Bronchial lymph node (tissue), 1 donor: ENCODE results near the gene FARP1.

DNA sequence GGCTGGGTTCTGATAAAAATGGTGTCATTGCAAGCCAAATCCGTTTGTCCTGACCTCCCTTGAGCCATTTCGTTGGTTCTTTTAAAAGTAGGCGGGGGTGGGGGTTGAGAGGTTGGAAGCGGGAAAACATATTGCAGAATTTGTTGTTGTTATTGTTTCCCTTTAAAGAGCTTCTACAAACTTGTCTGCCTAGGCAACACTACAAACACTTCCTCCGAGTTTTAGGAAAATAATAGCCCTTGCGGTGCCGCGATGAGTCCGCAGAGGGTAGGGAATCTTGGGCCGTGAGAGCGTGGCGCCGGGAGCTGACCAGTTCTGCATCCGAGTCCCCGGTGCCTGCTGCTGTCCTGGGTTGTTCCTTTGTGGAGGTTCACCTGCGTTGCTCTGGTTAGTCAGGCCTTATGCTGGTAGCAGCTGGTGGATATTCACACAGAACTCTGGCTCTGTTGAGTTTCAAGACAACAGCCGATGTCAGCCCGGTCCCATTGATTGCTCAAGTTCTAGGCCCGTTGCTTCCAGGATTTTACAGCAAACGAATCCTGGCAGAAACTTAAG is 941 bp downstream of the CLDN10 start:
- PRO-cap, result no peak

- PRO-cap, result no peak
Observed at GRCh38 chr13:95629785-95630416, 14.6 kb downstream of the DZIP1 start.

- PRO-cap, result bidirectional peak, plus-strand start at chr13:95676486, minus-strand start at chr13:95676395; bidirectional peak, plus-strand start at chr13:95676607, minus-strand start at chr13:95676583; bidirectional peak, plus-strand start at chr13:95677155, minus-strand start at chr13:95676939
Observed at GRCh38 chr13:95676017-95677079, 591 bp upstream of the DNAJC3 start.

DNA sequence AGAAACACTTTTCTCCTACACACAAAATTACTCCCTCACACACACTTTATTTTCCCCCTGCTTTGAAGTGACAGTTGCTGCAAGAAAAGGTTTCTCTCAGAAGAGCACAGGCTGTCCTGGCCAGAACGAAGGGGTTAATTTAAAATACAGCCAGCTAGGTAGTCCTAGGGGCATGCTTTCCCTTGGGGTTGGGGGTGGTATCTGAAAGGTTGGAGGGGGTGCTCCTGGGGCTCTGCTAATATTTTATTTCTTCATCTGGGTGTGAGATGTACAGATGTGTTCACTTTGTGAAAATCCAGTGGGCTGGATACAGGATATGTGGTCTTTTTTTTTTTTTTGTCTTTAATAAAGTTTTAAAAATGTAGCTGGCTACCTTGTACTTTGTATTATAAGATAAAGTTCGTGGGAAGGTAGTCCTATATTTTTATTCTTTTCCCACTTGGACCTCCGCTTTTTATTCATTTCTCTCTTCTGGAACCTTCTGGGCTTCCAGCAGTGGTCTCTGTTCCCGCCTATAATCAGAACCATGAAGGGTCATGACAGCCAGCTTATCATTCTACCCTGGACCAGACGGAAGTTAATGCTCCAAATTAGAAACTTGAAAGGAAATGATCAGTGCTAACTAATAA is 14.2 kb downstream of the MBNL2 start:
- PRO-cap, result no peak

DNA sequence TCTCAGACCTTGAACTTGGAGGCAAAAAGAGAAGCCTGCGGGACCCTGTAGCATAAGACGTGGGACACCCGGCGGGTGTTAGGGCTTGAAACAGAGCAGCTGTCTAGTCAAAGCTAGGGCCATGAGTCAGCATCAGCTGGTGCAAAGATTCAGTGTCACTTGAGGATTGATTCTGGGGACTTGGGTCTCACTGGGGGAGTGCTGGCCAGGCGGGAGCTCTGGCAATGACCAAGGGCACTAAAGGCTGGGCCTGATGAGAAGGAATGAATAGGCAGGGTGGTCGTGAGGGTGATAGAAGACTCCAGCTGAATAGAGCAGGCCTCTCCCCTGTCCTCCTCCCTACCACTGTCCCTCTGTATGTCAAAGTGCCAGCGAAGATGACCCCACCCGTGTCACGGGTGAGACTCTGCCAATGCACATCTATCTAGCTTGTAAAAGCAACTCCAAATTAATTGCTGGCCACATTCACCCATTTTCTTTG is 97.1 kb downstream of the MBNL2 start:
- PRO-cap, result no peak

GRCh38 chr13:98105835-98106393 is 37.0 kb upstream of the FARP1 start:
- PRO-cap, result unidirectional peak, minus-strand start at chr13:98106043

GRCh38 chr13:98142351-98143169 is at the start of gene FARP1:
Gene FARP1, plus strand, starts transcription at chr13:98143094.
- PRO-cap, result bidirectional peak, plus-strand start at chr13:98143116, minus-strand start at chr13:98142908

GRCh38 chr13:98144997-98145606 is 2.2 kb downstream of the FARP1 start:
- PRO-cap, result no peak

DNA sequence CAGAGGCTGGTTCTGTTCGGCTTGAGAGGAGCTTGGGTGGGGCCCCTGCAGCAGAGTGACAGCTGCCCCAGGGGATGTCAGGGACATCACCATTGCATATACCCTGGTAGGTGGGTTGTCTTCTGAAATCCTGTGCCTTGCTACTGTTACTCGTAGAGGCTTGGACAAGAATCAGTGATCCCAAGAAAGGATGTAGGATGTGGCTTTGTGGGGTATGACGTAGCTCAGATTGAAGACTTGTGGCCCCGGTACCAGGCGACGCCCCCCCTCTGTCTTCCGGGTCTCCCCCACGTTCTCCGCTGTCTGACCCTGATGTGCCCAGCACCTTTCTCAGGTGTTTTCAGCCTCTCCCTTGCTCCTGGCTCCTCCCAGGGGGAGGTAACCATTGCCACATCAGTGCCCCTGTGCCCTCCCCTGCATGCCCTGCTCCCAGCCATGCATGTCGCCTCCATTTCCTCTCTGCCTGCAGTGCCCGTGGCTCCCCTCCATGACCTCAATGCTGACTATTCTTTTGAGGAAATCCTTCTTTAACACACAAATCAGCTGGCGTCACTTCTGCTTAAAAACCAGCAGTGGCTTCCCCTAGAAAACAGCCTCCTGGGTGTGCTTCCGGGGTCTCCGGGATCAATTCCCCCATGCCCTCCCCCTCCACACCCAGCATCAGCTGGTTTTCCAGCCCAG is 102.7 kb upstream of the RNF113B start:
- PRO-cap, result unidirectional peak, minus-strand start at position 501 of the sequence

GRCh38 chr13:98394863-98395472 is 181.9 kb downstream of the STK24 start:
- PRO-cap, result no peak

GRCh38 chr13:98401861-98402421 is 175.0 kb downstream of the STK24 start:
- PRO-cap, result no peak

- PRO-cap, result no peak
Observed at GRCh38 chr13:98427588-98428843, 148.9 kb downstream of the STK24 start.

- PRO-cap, result no peak
Observed at GRCh38 chr13:98447952-98448647, 128.8 kb downstream of the STK24 start.

DNA sequence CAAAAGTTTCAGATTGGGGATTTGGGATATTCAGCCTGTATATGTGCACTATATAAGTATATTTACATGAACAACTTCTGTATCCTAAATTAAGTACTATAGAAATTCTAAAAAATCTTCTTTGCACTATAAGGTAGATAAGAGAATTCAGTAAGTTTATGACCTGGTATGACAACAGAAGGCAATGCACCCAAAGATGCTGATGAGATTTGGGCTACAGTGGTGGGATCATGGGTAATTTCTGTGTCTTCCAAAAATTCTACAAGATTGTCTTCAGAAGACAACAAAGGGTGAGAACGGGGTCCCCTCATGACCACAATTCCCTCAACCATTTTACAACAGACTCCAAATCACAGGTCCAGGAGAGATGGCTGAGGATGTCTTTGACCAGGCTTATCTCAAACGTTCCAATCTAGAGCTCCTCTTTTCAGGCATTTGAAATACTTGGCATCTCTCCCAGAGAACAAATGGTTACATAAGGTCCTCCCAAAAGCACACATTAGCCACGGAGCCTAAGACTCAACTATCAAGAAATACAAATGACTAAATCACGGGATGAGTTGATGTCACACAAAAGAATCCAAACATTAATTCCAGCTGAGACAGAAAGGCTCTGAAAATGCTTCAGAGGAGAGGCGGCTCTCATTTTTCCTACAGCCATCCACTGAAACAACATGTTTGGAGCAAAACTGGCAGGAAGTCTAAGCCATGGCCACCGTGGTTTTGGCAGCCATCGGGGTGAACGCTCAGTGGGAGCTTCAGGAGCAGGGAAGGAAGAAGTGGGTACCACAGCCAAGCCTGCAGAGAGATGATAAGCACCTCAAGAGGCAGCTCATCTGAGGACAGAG is 122.7 kb downstream of the STK24 start:
- PRO-cap, result bidirectional peak, plus-strand start at position 616 of the sequence, minus-strand start at position 505 of the sequence

DNA sequence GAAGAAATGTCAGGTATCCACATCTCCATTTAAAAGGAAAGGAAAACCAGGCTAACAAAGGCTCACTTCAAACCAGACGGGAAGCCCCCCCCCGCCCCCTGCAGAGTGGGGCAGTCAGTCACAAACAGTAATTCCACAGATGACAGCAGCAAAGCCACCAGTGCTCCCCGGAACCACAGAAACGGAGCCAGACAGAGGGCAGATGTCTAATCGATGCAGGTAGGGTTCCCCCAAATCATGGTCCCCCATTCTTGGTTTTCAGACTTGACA is 100.8 kb downstream of the STK24 start:
- PRO-cap, result no peak

DNA sequence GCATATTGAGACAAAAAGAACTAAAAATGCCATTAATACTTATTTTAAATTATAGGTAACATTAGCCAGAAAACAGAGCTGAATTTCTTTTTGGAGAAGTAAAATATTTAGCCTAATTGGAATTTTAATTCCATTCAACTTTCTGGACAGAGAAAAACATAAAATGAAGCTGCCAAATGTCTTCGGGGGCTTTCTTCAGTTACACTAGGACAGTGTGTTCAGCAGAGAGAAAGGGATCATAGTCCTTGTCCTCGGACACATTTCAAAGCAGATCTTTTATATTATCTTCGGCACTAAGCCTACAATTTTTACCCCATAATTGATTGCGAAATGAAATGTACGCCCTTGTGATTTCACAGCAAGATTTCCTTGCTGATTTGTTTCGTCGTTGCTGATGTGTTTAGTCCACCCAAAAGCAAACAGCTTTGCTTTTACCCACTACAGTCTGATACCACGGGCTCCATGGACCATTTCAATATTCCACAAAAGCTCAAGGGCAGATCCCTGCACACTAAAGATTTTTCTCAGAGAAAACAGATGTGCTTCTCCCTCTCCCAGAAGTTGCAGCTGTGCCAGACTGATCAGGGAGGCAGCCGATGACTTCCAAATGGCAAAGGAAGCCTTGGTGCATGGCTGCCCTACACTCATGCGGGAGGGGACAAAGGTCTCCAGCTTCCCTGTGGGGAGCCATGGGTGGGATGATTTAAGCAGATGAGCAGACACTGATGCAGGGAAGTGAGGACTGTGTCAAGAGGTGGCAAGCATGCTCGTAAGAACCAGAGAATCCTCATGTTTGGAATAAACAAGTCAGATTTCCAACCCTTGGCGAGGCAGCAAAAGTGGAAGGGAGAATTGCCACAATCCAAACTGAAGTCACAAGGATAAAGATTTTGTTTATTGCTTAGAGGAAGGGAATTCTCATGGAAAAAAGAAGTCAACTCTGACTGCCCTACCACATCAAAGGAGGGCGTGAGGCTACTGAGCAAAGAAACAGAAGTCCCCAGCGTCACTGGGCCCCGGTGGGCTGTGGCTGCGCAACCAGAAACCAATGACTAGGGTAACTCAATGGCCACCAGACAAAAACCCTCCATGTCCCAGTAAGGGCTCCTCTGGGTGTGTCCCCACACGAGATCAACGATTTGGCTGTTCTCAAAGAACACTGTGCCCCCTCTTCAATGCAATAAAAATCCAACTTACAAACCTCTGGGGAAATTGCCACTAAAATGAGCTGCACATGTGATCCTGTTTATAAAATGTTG is 81.0 kb downstream of the STK24 start:
- PRO-cap, result unidirectional peak, minus-strand start at position 1,145 of the sequence

- PRO-cap, result no peak
Observed at GRCh38 chr13:98542091-98542815, 34.7 kb downstream of the STK24 start.

DNA sequence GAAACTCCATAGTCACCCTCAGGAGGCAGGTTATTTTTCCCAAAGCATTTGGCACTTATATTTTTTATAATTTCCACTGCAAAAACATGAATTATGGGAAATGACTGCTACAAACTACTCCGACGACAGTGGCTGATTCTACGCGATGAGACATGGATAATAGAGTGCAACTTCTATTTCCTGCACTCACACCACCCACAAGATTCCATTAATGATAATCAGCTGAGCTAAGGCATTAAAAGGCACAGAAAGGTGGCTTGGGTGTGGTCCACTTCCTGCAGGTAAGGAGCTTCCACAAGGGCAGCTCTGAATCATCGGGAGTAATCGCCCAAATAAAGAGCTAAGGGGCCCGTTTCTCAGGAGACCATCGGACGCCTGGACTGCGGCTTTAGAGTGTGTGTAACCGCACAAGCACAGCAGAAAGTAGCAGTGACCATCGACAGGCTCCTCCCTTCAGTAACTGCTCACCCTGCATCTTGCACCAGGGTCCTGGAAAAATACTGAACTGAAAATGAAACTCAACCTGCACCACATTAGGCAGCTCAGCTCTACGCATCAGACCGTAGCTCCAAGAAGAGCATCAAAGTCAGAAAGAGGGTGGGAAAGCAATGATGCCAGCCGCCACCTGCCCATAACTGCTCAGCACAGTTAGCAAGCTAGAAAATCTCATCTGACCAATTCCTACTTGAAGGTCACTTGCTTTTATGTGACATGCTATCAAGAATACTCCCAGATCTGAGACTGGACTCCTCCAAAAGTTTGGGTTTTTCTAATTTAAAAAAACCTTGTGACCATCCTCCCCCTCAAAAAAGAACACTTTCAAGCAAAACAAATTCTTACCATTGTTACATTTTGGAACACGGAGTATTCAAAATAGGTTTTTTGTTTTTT is 5.9 kb downstream of the STK24 start:
- PRO-cap, result bidirectional peak, plus-strand start at position 589 of the sequence, minus-strand start at position 462 of the sequence

DNA sequence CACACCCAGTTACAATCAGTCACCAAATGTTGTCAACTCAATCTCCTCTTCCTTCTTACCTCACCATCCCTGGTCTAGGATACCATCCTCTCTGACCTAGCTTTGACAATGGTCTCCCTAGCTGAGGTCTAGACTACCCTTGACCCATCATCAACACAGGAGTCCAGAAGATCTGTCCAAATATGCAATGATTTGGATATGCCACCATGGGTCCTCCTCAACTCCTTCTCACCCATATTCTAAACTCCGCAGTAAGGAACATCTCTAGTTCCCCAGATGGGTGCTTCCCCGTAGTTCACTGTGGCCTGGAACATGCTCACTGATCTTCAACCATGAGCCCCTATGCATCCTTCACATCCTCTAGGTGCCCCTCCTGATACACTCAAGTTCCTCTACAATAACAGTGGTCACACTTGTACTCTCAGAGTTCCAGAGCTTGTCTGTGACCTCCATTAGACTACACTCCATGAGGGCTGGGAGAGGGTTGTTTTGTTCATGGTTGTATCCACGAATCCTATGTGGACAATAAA is 77.9 kb upstream of the SLC15A1 start:
- PRO-cap, result no peak

DNA sequence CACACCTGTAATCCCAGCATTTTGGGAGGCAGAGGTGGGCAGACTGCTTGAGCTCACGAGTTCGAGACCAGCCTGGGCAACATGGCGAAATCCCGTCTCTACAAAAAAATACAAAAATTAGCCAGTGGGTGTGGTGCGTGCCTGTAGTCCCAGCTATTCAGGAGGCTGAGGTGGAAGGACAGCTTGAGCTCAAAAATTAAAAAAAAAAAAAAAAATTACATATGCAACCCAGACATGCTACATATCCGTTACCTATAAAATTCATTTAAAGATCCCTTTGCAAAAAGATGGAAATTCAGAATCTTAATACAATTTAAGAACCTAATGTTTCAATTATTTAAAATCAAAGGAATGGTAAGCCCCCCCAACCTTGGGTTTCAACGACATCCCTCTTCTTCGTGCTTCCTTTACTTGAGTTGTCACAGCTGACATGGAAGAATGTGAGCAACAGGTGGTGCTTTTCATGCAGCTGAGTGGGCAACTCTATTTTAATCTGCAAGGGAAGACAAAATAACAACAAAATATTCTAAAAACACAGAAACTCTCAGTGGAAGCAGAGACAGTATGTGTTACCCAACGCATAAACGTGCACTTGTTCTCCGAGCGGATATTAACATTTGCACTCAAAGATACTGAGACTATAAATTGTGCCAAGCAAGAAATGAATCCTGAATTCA is 92.4 kb downstream of the DOCK9 start:
- PRO-cap, result no peak